Metanephros (tissue), 2 donors: Measurements from ENCODE around the gene ZNF106.

DNA sequence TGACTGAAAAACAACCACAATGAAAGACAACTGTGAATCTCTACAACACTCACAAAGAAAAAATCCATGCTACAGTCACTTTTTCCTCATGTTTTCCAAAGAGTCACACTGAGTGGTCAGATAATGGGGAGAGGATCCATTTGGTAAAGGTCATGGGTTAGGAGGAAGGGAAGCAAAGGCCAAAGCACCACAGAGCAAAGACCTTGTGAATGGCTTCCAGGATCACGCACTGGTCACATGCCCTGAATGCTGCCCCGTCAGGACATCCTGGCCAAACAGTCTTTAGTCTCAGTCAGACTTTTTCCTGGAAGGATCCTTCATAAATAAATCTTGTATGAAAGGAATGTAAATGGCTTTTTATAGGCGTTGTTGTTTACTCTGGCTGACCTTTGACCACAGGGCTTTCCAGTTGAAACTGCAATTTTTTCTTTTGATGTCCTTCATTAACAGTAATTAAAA is 48.2 kb downstream of the CHAC1 start:
- RAMPAGE, long total RNA = no peak

DNA sequence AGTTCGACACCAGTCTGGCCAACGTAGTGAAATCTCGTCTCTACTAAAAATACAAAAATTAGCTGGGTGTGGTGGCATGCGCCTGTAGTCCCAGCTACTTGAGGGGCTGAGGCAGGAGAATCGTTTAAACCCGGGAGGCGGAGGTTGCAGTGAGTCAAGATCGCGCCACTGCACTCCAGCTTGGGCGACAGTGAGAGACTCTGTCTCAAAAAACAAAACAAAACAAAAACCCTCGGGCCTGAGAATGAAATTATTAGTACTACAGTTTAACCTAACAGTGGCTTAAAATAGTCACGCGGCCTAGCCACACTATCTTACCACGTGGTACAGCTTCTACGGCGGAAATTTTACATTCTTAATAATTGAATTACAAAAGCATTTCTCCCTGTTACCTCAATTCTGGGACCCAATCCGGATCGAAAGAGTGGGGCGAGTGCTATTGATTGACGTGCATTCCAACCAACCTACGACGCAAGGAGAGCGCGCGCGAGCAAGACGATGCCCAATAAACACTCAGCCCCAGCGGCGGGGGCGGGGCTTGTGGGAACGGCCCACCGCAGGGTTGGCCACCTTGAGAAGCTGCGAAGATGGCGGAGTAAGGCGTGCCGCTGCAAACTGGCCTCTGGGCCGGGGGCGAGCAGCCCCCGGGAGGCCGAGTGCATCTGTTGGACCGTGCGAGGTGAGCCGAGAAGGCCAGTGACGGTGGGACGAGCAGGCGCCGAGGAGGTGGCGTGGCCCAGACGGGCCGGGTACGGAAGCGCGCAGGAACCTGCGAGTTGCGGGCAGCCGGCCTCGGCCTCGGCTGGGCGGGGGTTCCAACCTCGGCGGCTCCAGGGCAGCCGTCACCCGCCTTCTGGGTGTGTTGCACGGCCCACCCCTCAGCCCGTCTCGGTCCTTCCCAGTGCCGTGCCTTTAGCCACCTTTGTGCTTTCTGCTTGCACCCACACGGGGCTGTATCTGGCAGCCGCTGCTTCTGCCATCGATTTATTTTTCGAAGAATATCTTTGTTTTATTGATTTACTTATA is 48.6 kb downstream of the OIP5 start:
- RAMPAGE, long total RNA = start-site peak on the plus strand centred at position 567 of the sequence, 36 bp wide, 563 and 118 reads in 2 replicates

- RAMPAGE, long total RNA = no peak
These were observed 5.7 kb downstream of the NDUFAF1 start for GRCh38 chr15:41396469-41397076.

GRCh38 chr15:41417888-41418360 is 1.0 kb downstream of the RTF1 start:
- RAMPAGE, long total RNA = no peak

DNA sequence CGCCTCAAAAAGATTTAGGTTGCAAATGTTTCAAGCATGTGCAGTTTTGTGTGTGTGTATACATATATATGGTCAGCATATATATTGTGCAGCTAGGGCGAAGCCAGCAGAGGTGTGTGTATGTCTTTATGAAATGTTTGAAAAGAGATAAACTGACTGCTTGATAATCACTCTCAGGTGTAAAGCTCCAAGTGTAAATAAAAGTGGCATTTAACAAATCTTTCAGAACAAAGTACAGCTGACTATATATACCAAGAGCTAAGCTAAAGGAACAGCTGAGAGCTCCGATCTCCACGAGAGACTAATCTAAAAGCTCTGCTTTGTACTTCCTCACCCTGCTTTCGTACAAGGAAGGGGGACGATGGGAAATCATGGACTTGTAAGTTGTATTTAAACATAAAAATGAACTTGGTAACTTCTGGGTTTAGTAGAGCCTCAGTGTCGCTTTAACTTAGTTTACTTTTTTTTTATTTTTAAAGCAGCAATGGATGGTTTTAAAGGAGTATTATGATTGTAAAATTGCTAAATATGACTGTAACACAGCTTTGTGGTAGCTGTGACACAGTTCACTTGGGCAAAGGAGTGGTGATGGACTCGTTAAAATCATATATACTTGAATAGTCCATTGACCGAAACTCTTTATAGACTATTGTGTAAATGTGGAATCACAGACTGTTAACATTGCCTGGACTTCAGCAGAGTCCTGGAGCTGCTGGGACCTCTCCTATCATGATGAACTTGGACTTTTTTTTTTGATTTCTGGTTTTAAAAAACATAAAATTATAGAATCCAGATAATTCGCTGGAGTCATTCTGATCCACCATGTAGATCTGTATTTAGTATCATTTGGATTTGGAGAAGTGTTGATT is 11.4 kb upstream of the ITPKA start:
- RAMPAGE, long total RNA = no peak

DNA sequence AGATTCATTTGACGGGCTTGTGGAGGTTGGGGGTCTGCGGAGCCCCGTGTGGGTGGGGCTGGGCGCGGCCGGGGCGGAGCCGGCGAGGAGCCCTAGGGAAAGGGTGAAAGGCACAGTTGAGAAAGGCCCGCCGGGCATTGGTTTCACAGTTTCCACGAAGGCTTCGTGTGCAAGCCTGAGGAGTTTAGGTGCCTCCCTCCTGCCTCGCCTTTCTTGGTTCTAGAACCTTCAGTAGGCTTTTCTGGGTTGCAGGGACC is 100.9 kb downstream of the TYRO3 start:
- RAMPAGE, long total RNA = no peak

- RAMPAGE, long total RNA = no peak
These were observed 24.9 kb downstream of the MAPKBP1 start for GRCh38 chr15:41799078-41799627.

DNA sequence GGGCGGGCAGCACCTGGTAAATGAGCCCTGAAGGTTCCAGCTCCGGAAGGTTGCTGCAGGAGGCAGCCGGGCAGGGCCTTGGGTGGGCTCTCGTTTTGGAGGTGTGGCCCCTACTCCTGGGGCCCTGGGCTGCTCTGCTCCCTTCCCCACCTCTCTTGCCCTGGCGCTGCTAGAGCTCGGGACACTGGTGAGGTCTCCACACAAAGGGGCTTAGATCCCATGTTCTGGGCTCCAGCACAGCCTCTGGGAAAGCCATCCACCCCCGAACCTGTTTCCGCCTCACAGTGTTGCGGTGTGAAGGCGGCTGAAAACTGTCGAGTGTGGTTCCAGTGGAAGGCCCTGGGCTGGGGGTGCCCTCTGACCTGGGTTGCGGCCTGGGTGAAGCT is 27.3 kb downstream of the SPTBN5 start:
- RAMPAGE, long total RNA = no peak

DNA sequence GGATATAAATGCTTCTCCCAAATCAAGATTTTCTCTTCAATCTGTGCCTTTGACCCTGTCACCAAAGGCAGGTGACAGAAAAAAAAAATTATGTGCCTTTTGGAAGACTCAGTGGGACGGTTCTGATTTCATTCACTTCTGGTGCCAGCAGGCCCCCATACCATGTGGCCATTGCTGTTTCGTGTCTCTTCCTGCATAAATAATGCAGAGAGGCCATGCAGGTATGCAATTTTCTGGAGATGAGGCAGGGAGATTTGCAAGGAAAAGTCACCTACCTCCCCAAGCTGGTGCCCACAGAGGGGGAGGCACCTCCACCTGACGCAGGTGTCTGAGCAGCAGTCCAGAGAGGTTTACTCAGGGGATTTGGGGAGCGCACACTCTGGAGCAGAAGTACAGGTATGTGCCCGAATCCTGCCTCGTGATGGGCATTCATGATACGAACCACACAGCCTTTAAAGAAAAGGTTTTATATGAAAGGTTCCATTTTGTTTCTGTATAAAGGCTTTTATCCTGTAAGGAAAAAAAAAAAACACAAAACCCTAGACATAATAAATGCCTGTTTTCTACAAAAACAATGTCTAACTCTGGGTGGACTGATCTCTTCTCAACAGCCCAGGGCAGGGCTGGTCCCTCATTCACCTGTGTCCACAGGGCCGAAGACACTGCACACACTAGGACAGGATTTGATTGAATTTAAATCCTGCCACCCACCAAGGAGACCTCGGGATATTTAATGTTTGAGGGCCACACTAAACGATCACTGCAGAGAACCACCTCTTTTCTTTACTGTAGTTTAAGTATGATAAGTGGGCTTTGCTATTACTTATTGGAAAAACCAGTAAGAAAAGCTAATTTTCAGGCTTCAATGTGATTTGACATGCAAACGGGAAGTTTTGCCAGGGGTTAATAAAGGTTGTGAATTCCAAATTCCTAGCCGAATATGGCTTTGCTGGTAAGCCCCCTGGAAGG is 5.4 kb upstream of the SPTBN5 start:
- RAMPAGE, long total RNA = no peak

DNA sequence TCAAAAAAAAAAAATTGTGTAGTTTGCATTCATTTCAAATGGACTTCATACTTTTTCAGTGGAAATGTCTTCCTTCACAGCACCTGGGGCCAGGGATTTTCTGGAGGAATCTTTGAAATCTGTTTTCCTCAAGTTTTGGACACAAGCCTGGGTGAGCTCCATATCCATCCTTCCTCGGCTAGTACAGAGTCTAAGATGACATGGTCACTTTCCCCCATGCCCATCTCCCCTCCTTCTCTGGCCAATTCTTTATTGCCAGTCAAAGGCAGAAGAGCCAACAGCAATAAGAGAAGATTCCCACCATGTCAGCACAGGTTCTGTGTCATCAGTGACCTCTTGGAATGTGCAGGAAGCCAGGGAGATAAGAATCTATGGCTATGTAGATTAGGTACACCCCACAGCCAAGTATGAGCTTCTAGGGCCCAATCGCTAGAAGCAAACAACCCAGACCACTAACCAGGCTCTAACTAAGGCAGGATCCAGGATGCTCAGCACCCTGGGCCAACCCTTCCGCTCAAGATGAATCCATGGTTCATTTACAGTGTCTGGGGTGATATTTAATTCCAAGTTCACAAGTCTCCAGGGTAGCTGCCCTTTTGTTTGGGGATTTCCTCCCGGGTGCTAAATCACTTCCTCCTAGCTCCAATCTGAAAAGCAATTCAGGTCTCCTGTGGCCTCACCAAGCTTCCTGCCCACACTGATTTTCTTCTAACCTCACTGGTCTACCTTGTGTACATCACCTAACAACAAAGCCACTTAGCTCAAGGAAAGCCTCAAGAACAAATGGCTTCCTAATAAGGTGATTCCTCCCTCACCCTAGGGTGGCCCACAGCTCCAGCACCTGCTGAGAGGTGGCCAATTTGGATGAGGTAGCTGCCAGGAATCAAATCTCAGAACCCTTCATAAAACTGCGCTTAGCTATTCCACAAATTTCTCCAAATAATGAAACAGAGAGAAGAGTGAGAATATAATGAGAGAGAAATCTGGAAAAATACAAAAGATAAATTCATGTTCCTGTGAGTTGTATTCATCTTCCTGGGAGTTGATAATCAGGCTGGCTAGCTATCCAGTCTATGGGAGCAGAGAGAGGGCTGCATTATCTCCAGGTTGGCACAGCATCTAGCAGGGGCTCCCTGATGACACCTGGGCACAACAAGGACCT is 2.4 kb downstream of the EHD4 start:
- RAMPAGE, long total RNA = no peak

GRCh38 chr15:42056776-42057916 is 36.3 kb upstream of the PLA2G4E start:
- RAMPAGE, long total RNA = no peak

DNA sequence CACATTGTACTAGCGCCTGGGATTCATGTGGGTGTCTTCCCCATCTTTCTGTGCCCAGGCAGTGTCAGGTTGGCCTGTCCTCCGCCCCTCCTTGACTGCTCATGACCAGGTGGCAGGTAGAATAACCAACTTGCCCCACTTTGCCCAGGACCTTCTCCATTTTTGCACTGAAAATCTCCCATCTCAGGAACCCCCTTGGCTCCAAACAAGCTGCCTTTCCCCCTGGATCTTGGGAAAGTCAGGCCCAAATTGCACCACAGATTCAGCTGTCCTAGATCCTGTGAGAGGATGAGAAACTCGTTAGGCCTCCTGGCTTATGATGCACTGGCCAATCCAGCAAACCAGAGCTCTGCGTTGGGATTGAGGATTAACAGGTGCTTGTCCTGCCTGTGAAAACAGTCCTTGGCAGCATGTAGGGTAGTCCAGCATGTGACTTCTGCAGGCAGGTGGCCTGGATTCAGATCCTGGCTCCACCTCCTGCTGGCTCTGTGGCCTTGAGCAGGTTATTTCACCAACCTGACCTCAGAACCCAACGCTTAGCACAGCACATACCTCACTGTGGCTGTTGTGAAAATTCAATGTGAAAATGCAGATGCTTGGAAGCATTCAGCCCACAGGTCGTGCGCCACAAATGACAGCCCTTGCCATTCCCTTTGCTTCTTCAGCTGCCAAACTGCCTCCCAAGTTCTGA is 33.7 kb downstream of the PLA2G4D start:
- RAMPAGE, long total RNA = no peak

GRCh38 chr15:42219894-42220333 is 11.8 kb upstream of the VPS39 start:
- RAMPAGE, long total RNA = no peak

GRCh38 chr15:42301034-42301613 is 27.9 kb upstream of the TMEM87A start:
- RAMPAGE, long total RNA = no peak

- RAMPAGE, long total RNA = no peak
These were observed 631 bp downstream of the CAPN3 start for GRCh38 chr15:42359983-42360280.

DNA sequence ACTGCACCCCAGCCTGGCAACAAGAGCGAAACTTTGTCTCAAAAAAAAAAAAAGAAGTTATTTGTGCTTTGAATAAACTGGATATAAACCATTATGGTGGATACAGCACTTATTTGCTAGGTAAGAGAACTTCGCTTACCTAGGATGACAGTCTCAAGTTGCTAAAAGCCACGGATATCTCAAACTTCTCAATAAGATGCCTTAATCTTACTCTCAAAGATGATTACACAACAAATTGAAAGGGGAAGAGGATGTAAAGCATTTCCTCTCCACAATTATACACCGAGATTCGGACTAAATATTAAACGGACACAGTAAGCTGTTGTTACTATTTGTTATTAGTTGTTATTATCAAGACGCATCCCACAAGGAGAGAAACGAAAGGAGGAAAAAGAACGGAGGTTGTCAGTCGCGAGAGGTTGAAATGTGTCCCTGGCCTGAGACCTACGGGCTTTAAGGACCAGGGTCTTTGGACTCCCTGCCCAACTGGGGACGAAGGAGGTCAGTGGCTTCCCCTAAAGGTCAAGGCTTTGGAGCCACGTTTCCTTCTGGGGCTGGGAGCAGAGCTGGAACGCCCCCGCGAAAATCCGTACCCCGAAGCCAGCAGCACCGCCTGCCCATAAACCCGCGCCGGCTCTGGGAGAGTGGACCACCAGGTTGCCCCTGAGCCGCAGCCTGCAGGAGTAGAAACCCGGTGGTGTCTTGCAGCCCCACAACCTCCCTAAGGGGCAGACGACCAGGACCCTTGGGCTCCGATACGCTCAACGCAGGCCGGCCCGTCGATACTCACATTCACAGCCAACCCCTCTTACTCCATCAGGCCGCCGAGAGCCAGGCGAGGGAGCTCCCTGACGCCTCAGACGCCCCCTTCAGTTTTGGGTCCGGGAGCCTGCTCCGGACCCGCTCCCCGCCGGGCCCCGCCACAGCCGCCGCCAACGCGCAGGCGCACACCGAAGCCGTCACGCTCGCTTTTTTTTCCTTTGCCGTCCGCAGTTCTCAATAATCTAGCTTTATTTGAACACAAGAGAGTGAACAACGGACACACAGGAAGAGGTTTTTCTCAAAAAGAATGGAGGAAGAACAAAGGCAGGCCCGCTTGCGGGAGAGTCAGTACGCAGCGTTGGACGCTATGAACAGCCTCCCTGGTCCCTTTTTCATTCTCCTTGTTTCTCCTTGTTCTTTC is at the start of gene ZNF106:
ZNF106 (minus strand) TSS at position 952 of the 1,183 bp plus-strand sequence.
- RAMPAGE, long total RNA = no peak

DNA sequence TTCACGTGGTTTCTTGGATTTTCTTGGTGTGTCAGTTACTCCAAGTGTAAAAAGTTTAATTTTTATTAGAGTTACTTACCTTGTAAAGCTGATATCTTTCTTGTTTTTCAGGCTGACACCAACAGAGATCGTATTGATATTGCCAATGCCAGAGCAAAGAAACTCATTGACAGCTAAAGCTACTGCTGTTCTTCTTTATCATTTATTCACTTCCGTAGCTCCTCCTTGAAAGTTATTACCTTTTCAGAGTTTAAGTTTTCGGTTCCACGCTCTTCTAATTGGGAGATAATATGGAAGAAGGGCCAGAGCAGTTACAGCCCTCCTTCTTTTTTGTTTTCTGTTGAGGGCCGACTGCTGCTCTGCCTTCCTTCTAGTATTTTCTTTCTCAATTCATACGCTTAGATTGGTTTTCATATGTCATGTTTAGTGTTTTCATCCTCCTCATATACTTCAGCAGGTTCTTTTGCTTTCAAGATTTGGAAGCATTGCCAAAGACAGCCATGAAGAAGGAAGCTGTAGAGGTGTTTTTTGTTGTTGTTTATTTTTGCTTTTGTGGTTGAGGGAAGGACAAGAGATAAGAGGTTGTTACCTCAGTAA is 17.2 kb downstream of the LRRC57 start:
- RAMPAGE, long total RNA = no peak

- RAMPAGE, long total RNA = no peak
These were observed 3.6 kb downstream of the LRRC57 start for GRCh38 chr15:42545003-42545467.

GRCh38 chr15:42582617-42583507 is 7.5 kb downstream of the STARD9 start:
- RAMPAGE, long total RNA = no peak

DNA sequence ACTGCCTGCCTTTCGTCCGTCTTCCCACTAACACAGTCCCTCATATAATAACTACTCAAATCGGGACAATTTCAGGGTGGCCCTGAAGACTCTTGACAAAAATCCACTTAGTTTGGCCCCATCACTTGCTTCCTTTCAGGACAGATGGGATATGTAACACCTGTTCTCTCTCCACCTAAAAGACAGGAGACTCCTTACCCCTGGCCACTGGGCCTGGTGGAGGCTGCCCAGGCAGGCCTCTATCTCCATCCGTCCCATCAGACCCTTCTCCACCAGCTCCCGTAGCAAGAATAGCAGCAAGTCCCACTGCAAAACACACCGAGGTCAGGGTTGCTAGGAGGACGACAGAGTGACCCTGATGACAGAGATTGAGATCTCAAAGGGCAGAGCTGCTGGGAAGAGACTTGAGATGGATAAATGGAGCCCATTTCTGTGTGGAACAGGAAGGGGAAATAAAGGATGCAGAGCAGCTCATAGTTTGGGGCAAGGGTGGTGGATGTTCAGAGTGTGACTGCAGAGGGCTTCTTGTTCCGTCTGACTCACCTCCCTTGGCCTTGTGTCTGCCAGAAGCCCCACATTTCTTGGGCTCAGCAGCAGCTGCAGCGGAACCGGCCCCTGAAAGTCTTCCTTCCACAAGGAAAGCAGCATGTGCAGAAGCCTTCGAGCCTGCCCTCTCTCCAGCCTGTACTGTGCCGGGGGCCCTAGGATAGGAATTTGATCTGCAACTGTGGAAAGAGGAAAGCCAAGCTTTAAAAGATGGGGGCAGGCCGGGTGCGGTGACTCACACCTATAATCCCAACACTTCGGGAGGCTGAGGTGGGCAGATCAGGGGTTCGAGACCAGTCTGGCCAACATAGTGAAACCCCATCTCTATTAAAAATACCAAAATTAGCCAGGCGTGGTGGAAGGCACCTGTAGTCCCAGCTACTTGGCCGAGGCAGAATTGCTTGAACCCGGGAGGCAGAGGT is 11.7 kb downstream of the CDAN1 start:
- RAMPAGE, long total RNA = no peak